Pericardium fibroblast (primary cell): ENCODE measurements around a stretch of chr1.

GRCh38 chr1:27556954-27558464 is 46.4 kb downstream of the AHDC1 start:
- RAMPAGE, long total RNA = no peak

GRCh38 chr1:27562093-27562592 is 41.8 kb downstream of the AHDC1 start:
- RAMPAGE, long total RNA = no peak

DNA sequence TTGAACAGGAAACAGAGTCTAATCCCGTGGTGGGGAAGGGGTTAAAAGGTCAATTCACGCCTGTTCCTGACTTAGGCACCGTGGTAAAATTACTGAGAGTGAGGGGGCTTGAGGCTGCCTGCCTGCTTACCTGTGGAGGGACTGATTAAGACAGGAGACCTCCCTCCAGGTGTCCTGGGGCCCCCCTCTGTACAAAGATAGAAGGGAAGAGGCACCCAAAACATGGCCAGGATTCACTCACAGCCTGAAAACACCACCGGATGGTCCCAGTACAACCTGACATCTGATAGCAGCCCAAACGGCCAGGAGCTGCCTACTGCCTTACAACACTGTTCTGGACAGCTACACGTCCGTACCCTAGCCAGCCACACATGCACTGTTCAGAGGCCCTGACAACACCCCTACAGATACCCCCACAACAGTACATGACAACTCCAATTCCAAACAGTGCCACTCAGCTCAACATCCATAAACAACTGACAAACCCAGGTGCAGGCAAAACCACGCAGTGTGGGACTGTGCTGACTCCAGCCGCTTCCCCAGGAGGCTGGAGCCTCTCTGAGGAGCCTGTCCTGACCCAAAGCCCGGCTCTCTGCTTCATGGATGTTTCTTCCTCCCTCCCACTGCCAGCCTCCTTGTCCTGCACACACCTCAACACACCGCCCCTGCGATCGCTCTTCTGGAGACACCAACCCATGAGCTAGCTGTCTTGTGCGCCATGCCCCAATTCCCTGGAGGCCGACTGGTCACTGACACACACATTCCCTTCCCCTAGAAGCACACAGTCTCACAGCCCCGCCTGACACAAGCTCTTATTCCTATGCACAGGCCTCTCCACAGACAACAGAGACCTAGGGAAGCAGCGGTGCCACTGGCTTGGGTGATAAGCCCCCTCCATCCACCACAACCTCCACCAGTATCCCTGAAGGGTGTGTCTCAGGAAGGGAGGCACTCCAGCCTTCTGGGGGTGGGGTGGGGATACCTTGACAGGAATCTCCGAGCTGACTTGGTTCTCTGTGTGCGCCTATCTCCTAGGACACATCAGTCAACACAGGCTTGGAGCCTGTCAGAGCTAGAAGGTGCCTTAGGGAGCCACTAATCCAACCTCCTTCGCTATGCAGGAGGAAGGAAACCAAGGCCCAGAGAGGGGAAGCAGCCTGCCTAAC is 31.4 kb downstream of the AHDC1 start:
- RAMPAGE, long total RNA = no peak

DNA sequence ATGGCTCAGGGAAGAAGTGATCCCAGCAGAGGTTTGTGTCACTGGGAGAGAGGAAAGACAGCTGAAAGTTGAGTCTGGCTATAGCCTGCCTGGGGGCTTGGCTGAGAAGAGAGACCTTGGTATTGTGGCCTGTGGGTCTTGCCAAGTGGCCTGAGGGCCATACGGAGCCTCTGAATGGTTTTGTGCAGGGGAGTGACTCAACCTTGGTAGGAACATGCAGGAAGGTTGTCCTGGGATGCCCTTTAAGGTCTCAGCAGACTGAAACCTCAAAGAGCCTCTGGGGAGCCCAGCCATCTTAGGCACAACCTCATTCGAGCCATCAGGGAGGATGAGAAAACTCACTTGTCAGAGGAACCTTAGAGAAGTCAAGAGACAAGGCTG is 13.1 kb downstream of the IFI6 start:
- RAMPAGE, long total RNA = no peak

GRCh38 chr1:27726645-27727085 is 904 bp downstream of the FAM76A start:
- RAMPAGE, long total RNA = no peak

DNA sequence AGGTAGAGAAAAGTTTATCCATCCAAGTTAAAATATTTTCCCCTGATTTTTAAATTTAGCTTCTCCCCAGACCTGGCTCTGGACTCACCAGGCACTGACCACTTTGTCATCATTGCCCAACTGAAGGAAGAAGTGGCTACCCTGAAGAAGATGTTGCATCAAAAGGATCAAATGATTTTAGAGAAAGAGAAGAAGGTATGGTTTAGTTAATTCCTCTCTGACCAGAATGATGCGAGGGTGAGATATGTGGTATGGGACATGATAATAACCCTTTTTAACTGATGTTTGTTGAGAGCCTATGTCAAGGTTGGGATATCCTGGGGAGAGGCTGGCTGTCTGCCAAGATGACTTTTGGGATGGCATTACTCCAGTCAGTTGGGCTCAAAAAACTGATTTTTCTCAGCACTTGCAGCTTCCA is 17.9 kb upstream of the STX12 start:
- RAMPAGE, long total RNA = no peak

- RAMPAGE, long total RNA = no peak
Measured at GRCh38 chr1:27789405-27790008, 16.5 kb downstream of the STX12 start.

DNA sequence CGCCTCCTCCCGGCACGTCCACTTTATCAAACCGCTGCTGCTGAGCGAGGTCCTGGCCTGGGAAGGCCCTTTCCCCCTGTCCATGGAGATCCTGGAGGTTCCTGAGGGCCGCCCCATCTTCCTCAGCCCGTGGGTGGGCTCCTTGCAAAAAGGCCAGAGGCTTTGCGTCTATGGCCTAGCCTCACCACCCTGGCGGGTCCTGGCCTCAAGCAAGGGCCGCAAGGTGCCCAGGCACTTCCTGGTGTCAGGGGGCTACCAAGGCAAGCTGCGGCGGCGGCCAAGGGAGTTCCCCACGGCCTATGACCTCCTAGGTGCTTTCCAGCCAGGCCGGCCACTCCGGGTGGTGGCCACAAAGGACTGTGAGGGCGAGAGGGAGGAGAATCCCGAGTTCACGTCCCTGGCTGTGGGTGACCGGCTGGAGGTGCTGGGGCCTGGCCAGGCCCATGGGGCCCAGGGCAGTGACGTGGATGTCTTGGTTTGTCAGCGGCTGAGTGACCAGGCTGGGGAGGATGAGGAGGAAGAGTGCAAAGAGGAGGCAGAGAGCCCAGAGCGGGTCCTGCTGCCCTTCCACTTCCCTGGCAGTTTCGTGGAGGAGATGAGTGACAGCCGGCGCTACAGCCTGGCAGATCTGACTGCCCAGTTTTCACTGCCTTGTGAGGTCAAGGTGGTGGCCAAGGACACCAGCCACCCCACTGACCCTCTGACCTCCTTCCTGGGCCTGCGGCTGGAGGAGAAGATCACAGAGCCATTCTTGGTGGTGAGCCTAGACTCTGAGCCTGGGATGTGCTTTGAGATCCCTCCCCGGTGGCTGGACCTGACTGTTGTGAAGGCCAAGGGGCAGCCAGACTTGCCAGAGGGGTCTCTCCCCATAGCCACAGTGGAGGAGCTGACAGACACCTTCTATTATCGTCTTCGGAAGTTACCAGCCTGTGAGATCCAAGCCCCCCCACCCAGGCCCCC is 10.0 kb downstream of the THEMIS2 start:
- RAMPAGE, long total RNA = no peak

DNA sequence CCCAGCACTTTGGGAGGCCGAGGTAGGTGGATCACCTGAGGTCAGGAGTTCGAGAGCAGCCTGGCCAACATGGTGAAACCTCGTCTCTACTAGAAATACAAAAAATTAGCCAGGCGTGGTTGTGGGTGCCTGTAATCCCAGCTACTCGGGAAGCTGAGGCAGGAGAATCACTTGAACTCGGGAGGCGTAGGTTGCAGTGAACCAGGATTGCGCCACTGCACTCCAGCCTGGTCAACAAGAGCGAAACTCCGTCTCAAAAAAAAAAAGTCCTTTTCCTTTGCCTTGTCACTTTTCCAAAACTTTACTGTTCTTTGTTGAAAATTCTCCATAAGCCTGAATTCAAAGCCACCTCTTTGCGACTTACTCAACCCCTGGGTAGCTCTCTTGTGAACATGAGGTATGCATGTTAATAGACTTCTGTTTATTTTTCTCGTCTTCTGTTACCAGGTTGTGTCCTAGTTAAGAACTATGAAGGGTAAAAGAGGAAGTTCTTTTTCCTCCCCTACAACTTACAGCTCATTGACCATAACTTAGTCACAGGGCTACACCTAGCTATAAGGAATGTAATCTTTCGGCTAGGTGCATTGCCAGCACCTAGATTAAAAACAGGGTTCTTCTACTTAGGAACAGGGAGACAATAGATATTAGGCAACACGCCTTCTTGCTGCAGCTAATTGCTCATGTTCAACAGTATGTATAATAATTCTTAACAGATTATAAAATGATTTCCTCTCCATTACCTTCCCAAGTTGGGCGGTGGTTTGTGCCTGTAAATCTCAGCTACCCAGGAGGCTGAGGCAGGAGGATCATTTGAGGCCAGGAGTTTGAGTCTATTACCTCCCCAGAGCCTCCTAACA is 41.0 kb downstream of the PTAFR start:
- RAMPAGE, long total RNA = no peak

GRCh38 chr1:28246264-28246545 is 10.3 kb downstream of the ATP5IF1 start:
- RAMPAGE, long total RNA = no peak

DNA sequence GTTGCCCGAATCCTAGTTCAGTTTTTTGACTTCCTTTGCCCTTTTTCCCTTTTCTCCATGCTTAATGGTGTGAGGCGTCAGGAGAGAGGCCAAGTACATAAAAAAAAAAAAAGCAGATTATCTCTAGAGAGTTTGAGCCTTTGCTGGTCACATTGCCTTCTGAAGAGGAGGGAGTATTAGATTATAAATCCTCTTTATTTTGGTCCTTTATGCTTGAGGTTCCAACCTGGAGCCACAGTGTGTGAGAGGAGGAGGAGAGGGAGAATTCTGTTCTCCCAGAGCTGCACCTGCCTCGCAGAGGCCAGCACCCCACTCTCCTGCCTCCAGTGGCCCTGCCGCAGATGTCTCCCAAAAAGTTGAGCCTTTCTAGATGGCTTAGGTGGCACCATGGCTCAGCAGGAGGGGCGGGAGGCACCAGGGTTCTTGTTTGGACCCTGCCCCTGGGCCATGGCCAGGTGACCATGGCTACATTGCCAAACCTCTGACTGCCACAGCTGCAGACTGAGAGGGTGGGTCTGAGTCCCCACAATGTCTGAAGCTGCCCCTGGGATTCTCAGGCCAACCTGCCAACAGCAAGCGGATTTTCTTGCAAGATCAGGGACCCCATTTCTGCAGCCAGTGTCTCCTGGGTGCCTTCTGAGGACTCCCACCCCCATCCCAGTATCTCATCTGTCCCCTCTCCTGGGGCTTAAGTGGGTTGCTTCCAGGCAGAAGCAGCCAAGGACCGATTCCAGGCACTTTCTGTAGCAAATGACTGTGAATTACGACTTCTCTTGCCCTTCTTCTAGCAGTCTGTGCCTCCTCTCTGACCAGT is 22.2 kb downstream of the SESN2 start:
- RAMPAGE, long total RNA = no peak

- RAMPAGE, long total RNA = no peak
Measured at GRCh38 chr1:28335297-28335873, 6.5 kb downstream of the MED18 start.

DNA sequence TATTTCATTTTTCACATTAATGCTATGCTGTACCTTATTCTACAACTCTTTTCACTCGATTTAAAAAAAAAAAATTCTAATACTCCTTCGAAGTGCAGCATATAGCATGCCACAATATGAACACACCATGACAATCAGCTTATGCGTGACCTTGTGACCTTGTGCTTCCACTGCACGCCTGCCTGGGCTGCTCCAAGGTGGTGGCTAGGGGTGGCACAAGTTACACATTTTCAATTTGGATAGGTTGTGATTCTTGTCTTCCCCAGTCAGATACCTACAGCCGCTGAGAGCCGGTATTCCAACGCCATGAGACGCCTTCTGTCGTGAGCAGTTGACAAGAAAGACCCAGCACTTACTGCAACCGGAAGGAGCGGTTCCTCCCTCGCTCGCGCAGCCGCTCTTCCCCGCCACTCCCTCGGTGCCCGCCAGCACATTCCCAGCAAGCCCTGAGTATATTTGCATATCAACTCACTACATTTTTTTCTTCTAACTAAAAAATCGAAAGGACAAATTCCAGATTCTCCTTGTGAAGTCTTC is 5.1 kb upstream of the TAF12 start:
- RAMPAGE, long total RNA = no peak

GRCh38 chr1:28669309-28669721 is 731 bp downstream of the GMEB1 start:
- RAMPAGE, long total RNA = no peak

DNA sequence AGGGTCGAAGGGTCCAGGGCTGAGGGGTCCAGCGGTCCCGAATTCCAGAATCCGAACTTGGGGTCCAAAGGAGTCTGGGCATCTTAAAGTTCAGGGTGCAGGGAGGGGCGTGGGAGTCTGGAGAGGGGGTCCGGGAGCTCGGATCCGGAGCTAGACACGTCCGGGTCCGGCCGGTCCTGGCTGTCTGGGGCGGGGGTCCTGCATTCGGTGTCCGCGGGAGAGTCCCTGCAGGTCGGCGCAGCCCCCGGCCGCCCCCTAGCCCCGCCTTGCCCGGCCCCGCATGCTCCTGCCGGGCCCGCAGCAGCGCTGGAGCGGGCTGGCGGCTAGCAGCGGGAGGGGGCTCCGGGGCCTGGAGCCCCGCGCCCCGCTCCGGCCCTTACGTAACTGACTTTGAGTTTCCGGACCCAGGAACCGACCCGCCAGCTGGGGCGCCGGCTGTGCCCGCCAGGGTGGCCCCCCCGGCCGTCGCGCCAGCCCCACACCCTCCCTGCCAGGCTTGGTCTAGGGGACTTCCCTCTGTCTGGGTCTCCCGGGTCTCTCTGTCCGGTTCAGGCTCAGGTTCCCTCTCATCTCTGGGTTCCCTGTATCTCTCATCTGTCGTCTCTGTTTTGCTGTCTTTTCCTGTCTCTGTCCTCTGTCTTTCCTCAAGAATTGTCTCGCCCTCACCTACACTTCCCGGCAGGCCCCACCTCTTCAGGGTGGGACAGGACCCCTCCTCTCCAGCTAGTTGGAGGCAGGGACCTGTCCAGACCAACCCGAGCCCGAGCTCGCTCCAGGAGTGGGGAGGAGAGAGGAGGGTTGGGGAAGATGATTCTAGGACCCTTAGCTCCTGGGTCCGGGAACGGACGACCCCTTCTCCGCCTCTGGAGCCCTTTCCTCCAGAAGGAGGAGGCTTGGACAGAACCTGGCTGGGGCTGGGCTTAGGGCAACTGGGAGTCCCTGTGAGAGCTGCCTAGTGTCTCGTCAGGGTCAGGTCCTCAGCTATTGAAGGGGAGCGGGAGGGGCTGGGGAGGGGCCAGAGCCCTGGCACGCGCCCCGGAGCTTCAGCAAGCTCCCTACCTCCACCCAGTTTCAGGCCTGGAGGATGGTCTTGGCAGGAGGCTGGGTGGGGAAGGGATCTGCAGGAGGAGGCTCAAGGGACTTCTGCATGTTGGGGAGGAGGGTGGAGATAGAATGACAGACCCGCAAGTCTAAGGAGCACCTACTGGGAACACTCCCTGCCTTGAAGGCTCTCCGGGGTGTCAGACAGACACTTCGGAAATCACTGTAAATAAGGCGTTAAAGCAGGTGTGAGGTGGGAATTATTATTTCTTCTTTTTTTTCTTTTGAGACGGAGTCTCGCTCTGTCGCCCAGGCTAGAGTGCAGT is 26.6 kb upstream of the EPB41 start:
- RAMPAGE, long total RNA = no peak

GRCh38 chr1:28915058-28915794 is 857 bp downstream of the EPB41 start:
- RAMPAGE, long total RNA = no peak

- RAMPAGE, long total RNA = no peak
Measured at GRCh38 chr1:29122596-29123407, 901 bp downstream of the TMEM200B start.

DNA sequence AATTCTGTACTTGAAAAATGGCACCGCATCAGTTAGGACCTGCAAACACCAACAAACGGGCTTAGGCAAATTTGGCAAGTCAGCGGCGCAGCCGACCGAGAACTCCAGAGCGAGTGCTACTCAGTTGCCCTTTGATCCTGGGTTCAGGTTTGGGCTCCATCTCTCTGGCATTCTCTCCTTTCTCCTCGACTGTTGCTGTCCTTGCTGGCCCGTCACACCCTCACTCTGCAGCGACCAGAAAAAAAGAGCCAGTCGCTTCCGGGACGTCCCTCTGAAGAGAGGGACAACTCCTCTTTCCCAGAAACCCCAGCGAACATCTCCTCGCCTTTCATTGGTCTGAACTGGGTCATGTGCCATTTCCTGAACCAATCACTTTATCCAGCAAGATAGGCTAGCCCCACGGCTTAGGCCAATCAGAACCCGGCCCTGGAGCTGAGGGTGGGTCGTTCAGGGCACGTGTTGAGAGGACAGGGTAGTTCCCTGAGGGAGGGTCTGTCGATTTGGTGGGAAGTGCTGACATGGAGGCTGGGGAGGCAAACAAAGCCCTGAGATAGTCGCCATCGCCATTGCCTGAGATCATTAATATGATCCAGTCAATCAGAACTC is 113.6 kb downstream of the PTPRU start:
- RAMPAGE, long total RNA = no peak

- RAMPAGE, long total RNA = no peak
Measured at GRCh38 chr1:29986961-29987502, 736.4 kb downstream of the MATN1 start.

GRCh38 chr1:30197534-30197933 is 525.9 kb downstream of the MATN1 start:
- RAMPAGE, long total RNA = no peak